ENCODE measurements around a stretch of chr21.

GRCh38 chr21:45154749-45155265, 80.4 kb downstream of the ADARB1 start:
- PRO-cap, result no peak

DNA sequence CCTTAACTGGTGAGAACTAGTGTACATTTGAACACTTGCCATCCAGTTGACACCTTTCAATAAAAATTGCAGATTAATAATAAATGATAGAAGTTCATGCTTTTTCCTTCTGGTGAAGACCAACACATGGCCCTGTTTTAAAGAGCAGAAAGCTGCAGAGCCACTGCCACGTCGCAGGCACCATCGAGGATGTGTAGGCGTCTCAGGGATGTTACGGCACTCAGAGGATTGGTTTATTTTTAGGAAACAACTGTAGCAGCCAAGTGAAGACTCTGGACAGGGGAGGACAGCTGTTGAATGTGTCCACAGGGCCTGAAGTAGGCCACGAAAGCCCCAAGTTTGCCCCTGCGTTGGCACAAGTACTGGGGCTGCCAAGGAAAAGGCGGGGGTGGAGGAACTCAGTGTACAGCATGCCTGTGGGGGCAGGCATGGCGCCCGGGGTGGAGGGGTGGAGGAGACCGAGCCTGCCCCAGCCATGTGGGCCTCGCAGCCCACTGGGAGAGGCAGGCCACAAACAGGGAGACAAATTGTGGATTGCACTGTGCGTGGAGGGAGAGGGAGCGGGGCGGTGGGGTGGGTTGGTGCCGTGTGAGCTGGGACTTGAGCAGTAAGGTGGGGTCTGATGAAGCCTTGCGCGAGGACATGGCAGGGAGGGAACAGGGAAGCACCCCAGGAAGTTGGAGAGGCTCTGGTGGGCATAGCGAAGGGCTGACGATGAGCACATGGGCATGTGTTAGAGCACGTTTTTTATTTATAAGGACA, 89.8 kb downstream of the ADARB1 start:
- PRO-cap, result bidirectional peak, plus-strand start at position 262 of the sequence, minus-strand start at position 185 of the sequence; unidirectional peak, plus-strand start at position 262 of the sequence

- PRO-cap, result no peak
Observed at GRCh38 chr21:45295706-45296401, 8.2 kb upstream of the POFUT2 start.

GRCh38 chr21:45302008-45303062, 14.6 kb upstream of the POFUT2 start:
- PRO-cap, result no peak

GRCh38 chr21:45318502-45319303, 31.0 kb upstream of the POFUT2 start:
- PRO-cap, result no peak

- PRO-cap, result no peak
Observed at GRCh38 chr21:45403830-45404548, 976 bp upstream of the COL18A1 start.

GRCh38 chr21:45430859-45431462, 26.0 kb downstream of the COL18A1 start:
- PRO-cap, result no peak

DNA sequence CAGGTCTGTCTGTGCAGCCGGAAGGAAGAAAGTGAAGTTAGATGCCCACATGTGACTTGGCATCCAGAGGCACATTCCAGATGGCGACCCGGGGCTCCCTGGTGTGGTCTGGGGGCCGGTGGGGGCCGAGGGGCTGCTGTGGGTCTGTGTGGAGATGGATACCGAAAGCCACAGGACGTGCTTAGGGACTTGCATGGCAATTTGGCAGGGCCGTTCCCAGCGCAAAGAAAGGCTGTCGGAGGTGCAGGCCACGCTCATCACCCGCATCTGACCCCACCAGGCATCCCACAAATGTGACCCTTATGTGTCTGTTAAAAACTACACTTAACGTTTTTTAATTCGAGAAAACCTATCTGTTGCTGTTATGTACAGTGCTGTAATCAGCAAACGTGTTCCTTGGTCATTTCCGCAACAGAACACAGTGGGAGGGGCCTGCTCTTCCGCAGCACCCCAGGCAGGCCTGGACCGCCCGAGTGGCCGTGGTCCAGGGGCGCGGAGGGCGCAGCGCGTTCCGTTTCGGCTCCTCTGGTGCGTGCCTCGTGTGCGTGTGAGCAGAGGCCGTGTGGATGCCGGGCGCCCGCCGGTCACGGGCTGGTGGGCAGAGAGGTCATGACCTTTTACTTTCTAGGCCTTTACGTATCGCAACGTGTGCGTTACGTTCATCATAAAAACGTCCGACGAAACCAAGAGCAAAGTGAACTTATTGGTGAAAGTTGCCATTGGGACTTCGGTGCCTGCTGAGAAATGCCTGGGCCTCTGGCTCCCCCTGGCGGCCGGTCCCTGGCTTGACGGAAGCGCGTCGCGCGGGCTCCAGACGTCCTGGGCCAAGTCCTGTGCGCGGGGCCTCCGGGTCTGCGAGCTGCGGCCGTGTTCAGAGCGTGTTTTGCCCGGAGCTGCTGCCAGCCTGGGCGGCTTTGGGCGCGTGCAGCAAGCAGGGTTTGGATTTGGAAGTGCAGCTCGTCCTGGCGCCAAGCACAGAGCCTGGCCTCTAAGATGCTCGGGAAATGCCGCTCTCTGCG, 34.1 kb downstream of the COL18A1 start:
- PRO-cap, result unidirectional peak, plus-strand start at position 480 of the sequence

GRCh38 chr21:45468286-45468785, 63.4 kb downstream of the COL18A1 start:
- PRO-cap, result no peak

GRCh38 chr21:45475173-45475768, 67.0 kb downstream of the SLC19A1 start:
- PRO-cap, result no peak

DNA sequence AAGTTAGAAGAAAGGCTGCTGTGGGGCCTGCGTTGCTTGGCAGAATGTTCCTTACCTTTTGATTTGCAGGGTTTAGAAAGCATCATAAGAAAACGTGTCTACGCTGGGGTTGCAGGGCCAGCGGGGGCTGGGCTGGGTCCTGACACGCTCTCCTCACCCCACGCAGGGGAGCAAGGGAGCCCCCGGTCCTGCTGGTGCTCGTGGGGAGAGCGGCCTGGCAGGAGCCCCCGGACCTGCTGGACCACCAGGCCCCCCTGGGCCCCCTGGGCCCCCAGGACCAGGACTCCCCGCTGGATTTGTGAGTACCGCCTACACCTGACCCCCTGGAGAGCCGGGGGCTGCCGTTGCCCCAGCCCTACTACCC, 55.6 kb downstream of the SLC19A1 start:
- PRO-cap, result no peak

DNA sequence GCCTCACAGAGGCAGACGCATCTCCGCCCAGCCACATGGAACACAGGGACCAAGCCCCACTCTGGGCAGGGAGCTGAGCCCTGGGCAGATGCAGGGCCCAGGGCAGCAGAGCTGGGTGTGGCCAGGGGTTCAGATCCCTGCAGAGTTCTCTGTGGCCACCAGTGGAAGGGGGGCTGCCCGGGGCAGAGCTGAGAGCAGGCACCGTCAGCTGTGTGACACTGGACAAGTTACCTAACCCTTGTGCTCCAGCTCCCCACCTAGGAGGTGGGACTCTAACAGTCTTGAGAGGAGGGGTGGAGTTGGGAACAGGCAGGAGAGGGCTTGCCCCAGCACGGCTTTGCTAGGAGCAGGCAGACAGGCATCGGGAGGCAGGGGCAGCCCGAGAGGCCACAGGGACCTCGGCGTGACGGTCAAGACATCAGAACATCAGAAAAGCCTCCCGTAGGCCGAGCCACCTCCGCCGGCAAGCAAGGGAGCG, 50.4 kb downstream of the SLC19A1 start:
- PRO-cap, result no peak

DNA sequence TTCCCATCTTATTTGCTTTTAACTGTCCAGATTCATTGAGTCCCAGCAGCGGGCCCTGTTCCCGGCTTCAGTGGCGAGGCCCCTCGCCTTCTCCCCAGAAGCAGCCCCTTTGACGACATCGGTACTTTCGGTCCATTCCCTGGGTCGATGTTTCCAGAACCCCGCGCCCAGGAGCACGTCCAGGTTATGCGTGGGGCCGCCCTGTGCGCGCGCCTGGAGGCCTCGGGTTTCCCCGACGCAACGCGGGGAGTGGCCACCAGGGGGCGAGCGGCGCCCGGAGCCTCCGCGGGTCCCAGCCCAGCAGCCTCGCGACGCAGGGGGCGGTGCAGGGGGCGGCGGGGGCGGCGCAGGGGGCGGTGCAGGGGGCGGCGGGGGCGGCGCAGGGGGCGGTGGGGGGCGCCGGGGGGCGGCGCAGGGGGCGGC, 12.6 kb upstream of the SLC19A1 start:
- PRO-cap, result no peak

GRCh38 chr21:45608655-45609301, 34.7 kb upstream of the PCBP3 start:
- PRO-cap, result no peak

DNA sequence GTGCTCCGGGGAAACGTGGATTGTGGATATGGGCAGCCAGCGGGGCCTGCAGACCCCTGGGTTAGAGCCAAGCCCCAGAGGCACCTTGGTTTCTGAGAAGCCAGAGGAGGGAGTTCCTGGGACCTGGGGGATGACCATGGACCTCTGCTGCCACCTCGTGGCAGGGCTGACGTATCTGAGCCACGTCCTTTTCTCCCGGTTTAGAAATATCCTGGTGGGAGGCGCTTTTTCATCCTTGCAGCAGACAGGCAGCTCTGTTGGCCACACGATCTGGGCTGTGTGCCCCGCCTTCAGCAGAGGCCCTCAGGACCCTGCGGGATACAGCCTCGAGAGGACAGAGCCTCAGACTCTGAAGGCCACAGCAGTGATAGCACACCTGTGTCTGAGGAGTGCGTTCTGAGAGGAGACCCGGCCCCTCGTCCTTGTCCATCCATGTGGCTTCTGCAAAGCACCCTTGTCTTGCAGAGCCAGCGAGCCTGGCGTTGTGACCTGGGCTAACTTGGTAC, 160.9 kb upstream of the COL6A1 start:
- PRO-cap, result no peak

- PRO-cap, result no peak
Observed at GRCh38 chr21:45830159-45830881, 151.2 kb upstream of the COL6A1 start.

- PRO-cap, result unidirectional peak, plus-strand start at chr21:45958195
Observed at GRCh38 chr21:45957929-45958571, 23.5 kb upstream of the COL6A1 start.

- PRO-cap, result bidirectional peak, plus-strand start at chr21:45973241, minus-strand start at chr21:45973077; bidirectional peak, plus-strand start at chr21:45973686, minus-strand start at chr21:45973389
Observed at GRCh38 chr21:45972433-45973541, 8.8 kb upstream of the COL6A1 start.

DNA sequence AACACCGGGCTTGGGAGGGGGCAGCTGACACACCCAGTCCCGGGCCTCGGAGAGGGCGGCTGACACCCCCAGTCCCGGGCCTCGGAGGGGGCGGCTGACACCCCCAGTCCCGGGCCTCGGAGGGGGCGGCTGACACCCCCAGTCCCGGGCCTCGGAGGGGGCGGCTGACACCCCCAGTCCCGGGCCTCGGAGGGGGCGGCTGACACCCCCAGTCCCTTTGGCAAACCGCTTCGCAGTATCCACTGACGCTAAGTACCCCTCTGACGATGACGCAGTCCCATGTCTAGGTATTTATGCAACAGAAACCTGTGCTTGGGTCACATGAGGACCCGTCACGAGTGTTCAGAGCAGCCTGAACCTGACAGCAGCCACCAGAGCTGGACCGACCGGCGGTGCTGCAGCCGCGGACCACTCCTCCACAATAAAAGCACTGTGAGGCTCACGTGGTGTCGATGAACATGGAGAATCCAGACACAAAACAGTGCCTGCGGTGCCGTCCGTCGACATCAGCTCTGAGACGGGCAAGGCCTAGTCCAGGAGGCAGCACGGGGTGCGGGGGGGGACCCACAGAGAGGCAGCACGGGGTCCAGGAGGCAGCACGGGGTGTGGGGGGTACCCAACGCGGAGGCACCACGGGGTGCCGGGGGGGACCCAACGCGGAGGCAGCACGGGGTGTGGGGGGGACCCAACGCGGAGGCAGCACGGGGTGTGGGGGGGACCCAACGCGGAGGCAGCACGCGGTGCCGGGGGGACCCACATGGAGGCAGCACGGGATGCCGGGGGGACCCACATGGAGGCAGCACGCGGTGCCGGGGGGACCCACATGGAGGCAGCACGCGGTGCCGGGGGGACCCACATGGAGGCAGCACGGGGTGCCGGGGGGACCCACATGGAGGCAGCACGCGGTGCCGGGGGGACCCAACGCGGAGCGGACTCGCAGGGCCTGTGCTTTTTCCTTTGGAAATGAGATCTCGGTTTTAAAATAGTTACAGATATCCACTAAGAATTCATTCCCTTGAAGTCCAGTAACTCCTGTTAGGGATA, 51.8 kb downstream of the COL6A1 start:
- PRO-cap, result no peak

- PRO-cap, result no peak
Observed at GRCh38 chr21:46040495-46041067, 57.3 kb upstream of the COL6A2 start.

Measured in right cardiac atrium (tissue), 1 donor.